Endodermal cell (in vitro differentiated cells): ENCODE measurements around a stretch of chr2.

DNA sequence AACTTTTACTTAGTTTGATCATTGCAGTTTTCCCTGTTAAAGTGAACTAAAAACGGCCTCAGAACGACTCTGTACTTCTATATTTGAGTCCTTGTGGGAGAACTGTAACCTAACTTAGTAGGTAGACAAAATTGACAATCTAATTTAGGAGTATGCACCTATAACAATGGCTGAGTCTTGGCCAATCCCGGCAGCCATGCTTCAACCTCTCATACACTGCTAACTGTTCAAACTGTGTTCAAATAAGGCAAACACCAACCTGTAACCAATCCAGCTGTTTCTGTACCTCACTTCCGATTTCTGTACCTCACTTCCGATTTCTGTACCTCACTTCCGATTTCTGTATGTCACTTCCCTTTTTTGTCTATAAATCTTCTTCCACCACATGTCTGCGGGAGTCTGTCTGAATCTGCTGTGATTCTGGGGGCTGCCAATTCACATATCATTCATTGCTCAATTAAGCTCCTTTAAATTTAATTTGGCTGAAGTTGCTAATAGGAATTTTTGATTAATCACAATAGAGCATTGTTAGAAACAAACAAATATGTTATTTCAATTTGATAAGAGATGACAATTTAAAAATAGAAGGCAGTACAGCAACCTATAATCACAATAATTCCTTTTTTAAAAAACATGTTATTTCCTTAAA, 60.8 kb downstream of the EPHA4 start:
- PRO-cap = no peak

DNA sequence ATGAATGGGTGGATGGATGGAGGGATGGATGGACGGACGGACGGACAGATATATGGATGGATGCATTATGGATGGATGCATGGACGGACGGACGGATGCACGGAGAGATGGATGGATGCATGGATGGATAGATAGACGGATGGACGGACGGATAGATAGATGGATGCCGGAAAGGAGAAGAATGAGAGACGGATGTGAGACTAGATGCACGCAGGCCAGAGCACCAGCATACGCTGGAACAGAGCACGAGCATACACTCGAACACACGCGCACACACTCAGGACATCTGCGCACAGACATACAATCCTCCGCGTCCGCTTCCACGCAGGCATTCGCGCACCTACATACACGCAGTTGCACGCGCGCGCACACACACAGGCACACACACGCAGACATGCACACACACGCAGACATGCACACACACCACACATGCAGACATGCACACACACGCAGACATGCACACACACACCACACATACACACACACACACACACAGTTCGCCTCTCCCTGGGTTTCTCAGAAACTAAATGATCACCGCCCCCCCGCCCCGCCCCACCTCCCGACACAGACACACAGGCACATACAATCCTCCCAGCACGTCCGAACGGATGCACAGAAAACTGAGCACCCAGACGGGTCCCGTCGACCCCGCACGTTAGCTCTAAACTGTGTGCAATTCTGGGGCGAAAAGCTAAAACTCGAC, 1.2 kb downstream of the EPHA4 start:
- PRO-cap = no peak

DNA sequence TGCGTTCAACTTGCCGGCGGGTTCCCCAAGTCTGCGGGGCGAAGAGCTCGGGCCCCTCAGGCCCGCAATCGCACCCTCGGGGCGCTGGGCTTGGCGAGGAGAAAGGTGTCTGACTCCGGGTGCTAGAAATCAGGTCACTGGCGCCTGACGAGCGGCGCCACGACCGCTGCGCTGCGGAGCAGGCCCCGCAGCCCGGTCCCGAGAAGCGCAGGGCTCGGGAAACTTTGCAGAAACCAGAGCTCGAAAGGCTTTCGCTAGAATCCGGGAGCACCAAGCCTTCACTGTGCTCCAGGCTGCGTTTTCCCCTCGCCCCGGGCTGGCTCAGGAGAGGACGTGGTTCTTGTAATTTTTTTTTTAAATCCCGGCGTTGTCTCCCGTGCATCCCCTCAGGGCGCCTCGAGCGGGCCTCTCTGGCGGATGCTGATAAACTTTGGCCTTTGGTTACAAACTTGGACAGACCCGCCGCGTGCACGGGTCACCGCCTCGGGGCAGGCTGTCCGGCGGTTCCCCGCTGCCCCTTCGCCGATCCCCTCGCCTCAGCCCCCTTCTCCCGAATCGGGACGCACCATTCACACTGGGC, 531 bp downstream of the EPHA4 start:
- PRO-cap = no peak

DNA sequence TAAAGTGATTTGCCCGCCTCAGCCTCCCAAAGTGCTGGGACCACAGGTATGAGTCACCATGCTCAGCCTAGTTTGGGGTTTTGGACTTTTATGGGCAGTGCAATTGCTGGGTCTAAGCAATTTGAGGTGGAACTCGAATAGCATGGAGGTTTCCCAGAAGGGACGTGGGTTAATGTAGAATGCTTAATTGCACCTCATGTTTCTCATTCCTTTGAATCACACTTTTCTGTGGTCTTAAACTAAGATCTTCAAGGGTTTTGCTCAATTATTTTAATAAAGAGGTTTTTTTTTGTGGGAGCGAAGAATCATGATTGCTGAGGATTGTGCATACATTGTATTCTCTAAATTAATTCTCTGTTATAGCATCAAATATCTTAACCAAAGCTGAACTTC, 102.4 kb upstream of the EPHA4 start:
- PRO-cap = no peak

- PRO-cap = bidirectional peak, plus-strand start at chr2:221793162, minus-strand start at chr2:221793038
These were observed 221.0 kb upstream of the EPHA4 start for GRCh38 chr2:221792957-221793605.

DNA sequence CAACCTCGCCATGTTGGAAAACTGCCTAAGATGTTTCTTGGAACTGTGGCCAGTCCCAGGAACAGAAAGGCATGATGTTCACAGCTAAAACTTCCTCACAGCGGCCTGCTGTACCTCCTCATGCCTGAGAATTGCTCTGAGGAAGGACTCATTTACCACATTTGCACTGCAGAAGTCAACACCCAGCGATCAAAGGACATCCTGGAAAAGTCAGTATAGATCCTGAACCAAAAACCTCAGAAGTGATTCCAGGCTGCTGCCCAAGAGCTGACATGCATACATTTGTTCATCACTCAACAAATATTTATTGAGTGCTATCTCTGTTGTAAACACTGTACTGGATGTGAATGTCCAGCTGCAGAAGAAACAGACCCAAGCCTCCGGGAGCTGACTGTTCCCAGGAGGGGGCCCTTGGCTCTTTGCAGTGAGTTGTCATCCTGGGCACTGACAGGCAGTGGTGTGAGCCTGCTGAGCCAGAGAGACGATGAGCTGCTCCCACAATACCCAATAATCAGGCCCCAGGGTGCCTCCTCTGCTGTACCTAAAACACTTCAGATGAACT, 64.2 kb upstream of the ACSL3 start:
- PRO-cap = no peak

DNA sequence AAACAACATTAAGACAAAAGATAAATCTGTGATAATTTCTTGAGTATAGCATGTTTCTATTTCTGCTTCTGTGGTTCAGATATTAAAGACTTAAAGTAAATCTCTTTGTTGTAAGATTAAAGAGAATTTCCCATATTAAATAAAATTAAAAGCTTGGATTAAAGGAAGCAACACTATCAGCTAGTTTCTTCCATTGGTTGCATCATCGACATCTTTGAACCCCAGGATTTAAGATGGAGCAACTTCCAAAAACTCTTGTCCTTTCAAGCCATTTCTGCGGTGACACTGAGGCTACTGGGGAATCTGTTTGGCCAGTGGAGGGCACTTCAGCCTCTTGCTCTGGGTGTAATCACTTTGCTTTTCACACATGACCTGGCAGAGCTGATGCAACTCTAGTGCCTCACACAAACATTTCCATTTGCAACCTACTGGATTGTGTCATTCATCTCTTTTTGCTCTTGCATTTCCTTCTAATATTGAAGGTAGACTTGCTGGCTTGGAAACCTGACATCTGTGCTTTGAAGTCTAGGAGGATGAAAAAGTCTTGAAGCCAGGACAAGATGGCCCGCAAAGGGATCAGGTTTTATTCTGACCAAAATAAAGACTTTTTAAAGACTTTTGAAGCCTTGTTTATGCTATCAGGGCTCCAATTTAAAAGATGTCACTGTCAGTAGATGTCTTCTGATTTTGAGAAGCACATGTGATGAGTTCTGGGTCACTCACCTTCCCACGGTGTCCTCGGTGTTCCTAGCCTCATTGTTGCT, 70.0 kb upstream of the KCNE4 start:
- PRO-cap = no peak

DNA sequence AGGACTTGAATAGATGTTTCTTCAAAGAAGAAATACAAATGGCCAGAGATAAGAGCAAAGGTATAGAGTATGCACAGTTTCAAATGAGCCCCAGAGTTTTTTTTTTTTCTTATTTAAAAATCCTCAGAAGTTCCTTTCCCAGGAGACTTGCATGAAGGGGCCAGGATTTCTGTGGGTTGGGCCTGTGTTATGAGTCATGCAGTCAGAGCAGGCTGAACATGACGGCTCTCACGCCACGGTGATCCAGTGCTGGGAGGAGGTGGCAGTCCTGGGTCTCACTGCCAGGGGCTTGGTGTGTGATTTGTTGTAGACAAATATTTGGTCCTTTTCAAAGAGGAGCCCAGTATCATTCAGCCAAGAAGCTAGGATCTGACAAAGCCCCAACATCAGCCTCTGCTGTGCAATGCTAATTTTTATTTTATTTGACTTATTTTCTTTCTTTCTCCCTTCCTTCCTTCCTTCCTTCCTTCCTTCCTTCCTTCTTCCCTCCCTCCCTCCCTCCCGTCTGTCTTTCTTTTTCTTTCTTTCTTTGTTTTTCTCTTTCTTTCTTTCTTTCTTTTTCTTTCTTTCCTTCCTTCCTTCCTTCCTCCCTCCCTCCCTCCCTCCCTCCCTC, 10.4 kb upstream of the KCNE4 start:
- PRO-cap = unidirectional peak, plus-strand start at position 246 of the sequence

DNA sequence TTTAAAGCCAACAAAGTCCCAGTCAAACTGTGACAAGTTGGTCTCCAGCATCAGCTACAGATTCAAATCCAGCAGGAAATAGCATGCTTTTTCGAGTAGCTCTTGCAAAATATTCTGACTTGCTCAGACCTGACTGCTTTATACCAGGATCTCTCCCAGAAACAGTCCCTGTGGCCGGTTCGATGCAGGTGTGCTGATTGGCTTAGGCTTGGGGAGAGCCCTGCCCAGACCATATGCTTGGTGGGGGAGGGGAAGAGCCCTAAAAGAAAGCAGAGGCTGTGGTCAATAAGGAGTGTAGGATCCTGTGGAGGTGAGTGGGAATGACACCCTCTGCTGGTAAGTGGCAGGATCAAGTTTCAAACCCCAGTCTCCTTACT, 49.6 kb downstream of the KCNE4 start:
- PRO-cap = no peak

GRCh38 chr2:223611073-223611459, 8.9 kb upstream of the SCG2 start:
- PRO-cap = no peak

GRCh38 chr2:223641009-223641481, 38.9 kb upstream of the SCG2 start:
- PRO-cap = no peak

GRCh38 chr2:223923967-223924396, 21.2 kb downstream of the WDFY1 start:
- PRO-cap = no peak

DNA sequence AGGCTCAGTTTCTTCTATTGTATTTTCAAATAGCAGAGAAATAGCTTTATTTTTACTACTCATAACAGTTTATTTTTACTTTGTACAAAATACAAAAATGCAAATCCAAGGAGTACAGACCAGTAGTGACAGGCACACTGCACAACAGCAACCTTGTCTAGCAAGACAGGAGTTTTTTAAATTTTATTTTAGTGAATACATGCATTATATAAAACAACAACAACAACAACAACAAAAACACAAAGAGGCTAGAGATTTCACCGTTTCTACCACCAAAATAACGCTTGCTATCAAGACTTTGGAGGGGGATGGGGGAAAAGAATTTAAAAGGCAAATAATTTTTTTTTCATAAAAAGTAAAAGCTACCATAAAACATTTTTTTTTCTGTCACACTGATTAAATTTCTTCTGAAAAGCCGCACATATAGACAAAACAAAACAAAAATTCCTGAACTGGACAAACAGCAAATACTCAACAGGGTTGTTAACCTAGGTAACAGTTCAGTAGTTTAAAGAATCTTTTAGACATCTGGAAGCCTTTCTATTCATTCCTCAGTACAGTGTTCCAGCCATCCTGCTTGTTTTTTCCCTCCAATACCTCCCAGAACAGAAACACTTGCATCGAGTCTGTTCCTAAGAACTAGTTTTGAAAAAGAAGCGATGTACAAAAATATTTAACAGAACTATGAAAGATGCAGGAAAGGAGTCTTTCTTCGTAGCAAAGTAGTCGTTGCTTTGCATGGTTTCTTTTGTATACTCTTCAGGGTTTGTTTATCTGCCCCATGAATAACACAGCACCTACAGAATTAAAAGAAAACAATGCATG, 18.1 kb downstream of the MRPL44 start:
- PRO-cap = no peak

DNA sequence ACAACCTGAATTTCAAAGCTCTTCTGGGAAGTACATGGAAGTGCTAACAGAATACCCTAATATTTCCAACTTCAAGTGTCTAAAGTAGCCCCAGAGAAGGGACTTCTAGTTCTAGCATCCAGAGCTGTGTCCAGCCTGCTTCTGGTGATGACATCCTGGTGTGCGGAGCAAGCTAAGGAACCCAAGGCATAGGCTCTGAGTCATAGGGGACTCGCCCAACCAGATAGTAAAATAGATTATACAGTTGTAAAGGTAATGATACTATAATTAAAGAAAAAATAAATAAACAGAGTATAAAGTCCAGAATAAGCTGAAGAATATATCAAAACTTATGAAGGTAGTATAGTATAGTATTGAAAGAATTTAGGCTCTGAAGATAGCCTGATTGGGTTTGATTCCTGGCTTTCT, 108.1 kb upstream of the SERPINE2 start:
- PRO-cap = no peak

DNA sequence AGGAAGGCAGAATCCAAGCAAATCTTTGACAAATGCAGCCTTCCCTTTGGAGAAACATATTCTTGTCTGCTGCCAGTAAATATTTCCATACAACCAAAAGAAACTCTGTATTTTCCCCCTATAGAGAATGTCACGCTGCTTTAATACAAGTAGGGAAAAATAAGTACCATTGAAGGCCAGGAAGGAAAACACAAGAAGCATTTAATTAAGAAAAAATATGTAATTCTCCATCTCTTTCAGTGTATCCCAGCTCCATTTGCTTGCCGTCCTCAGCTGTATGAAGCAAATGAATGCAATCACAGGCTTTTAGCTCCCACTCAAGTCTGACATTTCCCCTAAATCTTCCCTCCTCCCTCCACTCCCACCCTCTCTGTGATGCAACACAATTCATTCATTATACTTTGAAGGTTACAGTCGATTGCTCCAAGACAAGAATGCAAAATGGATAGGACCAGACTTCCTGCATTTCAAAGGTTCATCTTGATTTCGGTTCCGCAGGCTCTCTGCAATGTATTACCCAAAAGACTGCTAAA, 172.6 kb upstream of the SERPINE2 start:
- PRO-cap = no peak

- PRO-cap = no peak
These were observed 39.1 kb upstream of the FAM124B start for GRCh38 chr2:224440895-224441589.

DNA sequence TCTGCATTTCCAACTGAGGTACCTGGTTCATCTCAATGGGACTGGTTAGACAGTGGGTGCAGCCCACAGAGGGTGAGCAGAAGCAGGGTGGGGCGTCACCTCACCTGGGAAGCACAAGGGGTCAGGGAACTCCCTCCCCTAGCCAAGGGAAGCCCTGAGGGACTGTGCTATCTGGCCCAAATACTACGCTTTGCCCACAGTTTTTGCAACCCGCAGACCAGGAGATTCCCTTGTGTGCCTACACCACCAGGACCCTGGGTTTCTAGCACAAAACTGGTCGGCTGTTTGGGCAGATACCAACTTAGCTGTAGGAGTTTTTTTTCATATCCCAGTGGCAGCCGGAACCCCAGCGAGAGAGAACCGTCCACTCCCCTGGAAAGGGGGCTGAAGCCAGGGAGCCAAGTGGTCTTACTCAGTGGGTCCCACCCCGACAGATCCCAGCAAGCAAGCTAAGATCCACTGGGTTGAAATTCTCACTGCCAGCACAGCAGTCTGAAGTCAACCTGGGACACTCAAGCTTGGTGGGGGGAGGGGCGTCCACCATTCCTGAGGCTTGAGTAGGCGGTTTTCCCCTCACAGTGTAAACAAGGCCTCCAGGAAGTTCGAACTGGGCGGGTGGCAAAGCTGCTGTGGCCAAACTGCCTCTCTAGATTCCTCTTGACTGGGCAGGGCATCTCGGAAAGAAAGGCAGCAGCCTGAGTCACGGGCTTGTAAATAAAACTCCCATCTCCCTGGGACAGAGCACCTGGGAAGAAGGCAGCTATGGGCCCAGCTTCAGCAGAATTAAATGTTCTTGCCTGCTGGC, 83.2 kb upstream of the FAM124B start:
- PRO-cap = bidirectional peak, plus-strand start at position 660 of the sequence, minus-strand start at position 478 of the sequence

DNA sequence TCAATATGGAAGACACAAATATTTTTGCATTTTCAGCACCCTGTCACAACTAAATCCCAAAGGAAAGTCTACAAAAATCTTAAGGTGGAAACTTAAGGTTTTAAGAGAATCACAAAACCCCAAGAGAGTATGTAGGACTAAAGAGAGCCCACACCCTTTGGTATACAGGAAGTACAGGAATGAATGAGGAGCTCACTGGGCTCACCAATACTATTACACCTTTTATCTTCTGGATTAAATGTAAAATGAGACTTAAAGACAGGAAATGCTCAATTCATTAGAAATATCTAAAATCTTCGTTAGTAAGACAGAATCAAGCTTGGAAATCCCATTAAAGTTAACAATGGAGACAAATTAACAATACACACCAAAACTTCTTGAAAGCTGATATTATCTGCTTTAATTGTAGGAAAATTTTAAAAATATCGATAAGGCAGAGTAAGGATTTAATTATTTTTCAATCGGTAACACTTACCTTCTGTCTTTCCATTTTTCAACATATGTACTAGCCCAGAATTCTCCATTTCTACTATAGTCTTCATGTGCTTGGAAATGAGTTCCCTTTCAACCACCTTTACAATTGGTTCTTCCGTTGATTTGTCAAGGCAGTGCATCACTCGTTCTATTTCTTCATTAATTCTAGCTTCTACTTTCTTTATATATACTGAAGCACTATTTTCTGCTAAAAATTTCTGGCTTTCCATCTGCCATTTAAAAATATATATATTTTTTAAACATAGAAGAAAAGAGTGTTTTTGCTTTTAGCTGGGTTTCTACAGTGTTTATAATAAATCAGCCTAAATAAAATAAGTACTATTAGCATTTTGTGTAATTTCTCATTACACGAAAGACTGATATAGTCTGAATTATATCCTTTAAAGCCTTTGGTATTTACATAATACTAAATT, 74.0 kb downstream of the CUL3 start:
- PRO-cap = no peak

GRCh38 chr2:224527333-224528731, 57.3 kb downstream of the CUL3 start:
- PRO-cap = no peak

DNA sequence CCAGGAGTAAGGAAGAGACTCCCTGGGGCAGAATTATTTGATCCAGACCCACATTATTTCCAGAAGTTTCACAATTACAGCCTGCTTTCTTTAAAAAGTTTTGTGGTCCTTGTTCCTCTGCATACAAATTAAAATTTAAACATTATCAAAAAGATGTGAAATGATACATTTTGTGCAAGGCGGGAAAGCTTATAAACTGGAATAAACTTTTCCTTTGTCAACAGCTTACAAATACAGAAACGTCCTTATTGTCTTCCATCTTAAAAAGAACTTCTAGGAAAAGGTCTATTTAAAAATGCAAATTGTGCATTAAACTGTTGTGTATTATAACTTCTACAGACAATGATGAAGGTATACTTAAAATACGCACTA, 5.1 kb downstream of the CUL3 start:
- PRO-cap = no peak